Daoy (cell line): ENCODE measurements around the gene CDKN2AIPNL.

- RAMPAGE, long total RNA = no peak
These were observed 5.9 kb upstream of the SOWAHA start for GRCh38 chr5:132807010-132807731.

- RAMPAGE, long total RNA = no peak
These were observed 8.4 kb downstream of the SOWAHA start for GRCh38 chr5:132821053-132822310.

DNA sequence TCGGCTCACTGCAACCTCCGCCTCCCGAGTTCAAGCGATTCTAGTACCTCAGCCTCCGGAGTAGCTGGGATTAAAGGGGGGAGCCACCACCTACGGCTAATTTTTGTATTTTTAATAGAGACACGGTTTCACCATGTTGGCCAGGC, 722 bp upstream of the AFF4 start:
- RAMPAGE, long total RNA = no peak

- RAMPAGE, long total RNA = no peak
These were observed 8.2 kb upstream of the HSPA4 start for GRCh38 chr5:133043670-133044038.

- RAMPAGE, long total RNA = no peak
These were observed 55.0 kb downstream of the HSPA4 start for GRCh38 chr5:133106462-133107523.

DNA sequence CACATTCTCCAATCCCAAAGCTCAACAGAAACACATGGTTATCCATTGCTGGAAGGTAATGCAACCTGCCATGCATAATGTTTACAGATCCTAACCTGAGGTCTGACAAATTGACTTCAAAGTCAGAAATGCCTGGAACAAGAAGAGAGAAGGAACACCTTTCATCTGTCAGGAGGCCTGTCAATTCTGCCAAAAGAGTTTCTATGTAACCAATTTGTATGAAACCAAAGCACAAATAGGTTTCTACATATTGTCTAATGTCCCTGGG, 204.9 kb downstream of the FSTL4 start:
- RAMPAGE, long total RNA = no peak

GRCh38 chr5:133583493-133583860, 28.9 kb downstream of the FSTL4 start:
- RAMPAGE, long total RNA = no peak

DNA sequence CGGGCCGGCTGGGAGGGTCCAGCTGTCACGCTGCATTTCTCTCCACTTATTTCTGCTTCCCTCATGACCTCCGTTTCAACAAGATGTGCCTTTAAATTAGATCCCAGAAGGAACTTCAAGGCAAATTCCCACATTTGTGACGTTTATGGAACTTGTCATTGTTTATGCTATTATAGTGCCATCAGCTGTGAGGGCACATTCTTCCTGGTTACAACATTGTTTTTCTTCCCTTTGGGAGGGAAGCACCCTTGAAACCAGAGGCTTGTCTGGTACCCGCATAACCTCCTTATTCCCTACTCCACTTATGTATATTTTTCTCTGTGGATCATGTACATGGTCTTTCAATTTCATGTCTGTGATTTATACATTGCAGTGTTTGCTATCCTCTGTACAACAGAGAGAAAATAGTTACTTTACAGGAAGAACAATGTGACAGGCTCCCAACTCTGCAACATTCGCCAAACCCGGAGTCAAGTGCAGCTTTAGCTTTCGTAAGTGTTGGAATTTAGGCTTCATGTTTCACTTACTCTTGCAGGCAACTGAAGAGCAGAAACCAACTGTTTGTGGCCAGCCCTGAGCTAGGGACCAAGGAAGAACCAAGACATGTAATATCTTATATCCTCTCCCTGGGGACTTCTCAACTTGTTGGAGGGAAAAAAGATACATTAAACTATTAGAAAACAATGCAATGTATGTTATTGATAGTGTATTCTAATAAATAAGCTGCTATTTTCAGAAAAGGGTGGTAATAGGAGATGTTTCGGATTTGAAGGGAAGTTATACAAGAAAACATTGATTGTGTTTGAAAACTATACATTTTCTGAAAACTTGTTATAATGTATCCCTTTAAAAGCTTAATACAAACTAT, 148.0 kb downstream of the C5orf15 start:
- RAMPAGE, long total RNA = no peak

GRCh38 chr5:134003799-134004325, 913 bp downstream of the VDAC1 start:
- RAMPAGE, long total RNA = no peak

- RAMPAGE, long total RNA = no peak
These were observed 54.2 kb upstream of the VDAC1 start for GRCh38 chr5:134058937-134059481.

DNA sequence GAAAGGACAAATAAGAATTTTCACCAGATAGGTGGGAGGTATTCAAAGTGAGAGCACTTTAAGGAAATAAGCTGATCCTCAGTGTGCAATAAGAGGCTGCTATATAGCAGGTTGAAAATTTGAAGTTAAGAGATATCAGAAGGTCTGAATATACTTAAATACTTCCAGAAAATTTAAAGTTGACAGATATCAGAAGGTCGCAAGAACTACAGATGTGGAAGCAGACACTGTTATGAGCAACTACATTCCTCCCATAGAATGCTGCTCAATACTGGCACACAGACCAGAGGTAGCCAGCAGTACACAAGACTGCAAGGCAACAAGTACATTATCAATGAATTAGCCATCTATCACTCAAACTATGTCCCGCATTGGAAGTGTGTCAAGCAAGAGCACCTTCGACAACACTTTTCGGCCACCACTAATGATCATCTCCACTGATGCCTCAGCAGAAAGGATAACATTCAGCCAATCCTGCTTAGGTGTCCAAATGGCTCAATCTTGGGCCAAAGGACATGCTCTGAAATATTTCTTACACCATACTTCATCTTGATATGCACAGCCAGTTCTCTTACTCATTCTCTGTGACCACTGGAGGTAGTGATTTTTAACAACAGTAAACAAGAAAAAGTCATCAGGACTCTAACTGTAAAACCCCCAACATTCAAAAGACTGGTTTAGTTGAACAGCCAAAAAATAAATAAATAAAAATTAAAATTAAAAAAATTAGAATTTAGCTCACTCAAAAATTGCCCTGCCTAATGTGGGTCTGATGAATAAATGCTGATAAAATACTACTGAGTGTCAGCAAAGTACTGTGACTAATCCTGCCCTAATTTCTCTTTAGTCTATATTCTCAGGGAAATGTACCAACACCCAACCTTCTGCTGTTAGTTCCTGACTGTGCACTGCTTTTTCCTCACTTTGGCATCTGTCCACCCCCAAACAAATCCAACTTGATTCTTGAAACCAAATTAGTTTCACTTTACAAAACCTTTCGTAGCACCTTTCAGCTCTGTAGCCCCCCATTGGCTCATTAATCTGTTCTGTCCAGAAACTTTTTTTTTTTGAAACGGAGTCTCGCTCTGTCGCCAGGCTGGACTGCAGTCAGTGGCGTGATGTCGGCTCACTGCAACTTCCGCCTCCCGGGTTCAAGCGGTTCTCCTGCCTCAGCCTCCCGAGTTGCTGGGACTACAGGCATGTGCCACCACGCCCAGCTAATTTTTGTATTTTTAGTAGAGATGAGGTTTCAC, 24.8 kb downstream of the SKP1 start:
- RAMPAGE, long total RNA = no peak

GRCh38 chr5:134173849-134174104, 3.0 kb downstream of the SKP1 start:
- RAMPAGE, long total RNA = no peak

- RAMPAGE, long total RNA = no peak
These were observed 755 bp downstream of the PPP2CA start for GRCh38 chr5:134224927-134225708.

DNA sequence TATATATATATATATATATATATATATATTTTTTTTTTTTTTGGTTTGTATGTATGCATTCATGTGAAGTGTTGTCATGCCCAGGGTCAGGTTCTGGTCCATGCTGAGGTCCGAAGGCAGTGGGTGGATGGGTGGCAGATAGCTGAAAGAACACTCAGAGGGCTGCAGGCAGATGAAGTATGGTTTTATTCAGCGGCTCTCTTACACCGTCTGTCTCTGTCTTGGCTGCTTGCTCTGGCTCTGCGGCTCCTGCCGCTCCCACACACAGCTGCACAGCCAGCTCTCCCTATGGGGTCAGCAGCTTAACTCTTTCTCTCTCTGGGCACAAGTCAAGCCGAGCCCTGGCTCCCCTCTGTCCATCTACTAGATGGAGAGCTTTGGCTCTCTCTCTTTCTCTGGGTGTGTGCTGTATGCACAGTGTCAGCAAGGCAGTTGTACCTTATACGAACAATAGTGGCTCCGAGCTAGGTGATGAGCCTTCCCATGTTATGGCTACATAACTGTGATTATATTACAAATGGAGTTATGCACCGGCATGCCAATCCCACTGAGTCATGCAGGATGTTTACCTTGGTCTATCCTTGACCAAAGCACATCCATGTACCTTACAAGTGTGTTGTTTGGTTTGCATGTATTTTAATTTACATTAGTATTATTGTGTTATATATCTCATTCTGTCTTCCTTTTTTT, 19.2 kb upstream of the PPP2CA start:
- RAMPAGE, long total RNA = no peak

DNA sequence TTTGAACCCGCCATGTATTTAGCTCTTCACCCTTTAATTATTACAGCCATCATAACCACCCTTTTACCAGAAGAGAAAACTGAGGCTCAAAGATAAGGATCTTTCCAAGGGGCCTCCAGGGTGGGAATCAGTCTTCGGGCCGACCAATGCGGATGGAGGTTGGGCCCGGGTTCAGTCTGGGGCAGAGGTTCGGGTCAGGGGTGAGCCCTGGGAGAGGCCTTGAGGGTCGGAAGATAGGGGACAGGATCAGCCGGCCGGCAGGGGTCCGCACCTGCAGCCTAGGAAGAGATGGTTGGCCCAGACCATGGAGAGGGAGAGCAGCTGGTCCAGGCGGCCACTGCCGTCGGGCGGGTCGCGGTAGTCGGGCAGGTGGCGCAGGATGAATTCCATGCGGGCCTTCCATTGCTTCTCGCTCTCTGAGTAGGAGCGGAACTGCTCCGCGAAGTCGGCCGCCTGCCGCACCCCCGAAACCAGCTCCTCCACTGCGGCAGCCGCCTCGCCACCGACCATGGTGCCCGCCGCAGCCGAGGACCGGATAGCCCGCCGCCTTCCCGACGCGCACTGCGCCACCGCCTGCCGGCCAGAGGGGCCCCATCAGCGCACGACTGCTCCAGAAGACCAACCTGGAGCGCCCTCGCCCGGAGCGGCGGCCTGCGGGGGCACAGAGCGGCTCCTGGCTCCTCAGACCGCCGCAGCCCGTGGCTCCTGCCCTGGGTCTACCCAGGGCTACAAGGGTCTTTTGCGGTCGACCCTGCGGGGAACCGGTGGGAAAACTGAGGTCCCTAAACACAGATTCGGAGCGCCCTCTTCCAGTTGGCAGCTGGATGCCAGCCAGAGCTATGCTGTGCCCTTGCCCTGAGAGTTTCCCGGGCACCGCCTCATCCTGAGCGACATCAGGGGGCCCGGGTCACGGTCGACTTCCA, at the start of gene CDKN2AIPNL:
TSS of gene CDKN2AIPNL (minus strand) at position 537 of the 923 bp plus-strand sequence.
- RAMPAGE, long total RNA = start-site peak on the minus strand centred at position 529 of the sequence, 18 bp wide, 312 and 66 reads in 2 replicates

- RAMPAGE, long total RNA = no peak
These were observed 47.5 kb upstream of the CDKN2AIPNL start for GRCh38 chr5:134459208-134459617.

DNA sequence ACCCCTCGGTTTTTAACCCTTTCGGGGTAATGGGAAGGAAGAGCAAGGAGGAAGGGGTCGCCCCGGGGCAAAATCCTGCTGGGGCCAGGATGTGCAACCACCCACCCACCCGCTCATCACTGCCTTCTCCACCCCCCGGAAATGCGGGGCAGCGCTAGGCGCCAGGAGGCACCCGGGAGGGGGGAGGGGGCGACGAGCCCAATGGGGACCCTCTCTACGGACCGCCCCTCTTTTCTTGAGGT, 1.0 kb upstream of the JADE2 start:
- RAMPAGE, long total RNA = no peak

DNA sequence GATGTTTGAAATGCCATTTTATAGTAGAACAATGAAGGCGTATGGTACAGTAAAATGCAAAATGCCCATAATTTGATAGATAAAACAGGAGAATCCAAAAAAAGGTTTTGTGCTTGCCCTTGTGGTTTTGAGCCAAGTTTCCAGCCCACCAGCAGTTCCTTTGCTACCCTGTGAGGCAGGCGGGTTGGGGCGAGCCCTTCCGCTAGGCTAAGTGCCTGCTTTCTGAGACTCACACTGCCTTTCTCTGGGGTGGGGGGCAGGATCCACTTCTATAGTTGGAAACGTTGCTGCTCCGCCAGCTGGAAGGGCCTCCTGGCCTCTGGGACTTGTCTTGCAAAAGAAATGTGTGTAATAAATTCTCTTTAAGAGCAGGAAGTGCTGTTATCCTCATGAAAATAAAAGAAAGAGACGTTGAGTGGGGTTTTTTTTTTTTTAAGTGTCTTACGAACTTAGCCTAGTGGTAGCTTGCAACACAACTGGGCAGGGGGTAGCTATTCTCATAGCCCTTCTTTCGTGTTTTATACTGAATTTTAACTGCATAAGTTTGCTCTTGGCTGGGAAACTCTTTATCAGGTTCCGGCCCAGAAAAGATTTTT, 19.6 kb downstream of the JADE2 start:
- RAMPAGE, long total RNA = no peak

- RAMPAGE, long total RNA = no peak
These were observed 22.5 kb downstream of the JADE2 start for GRCh38 chr5:134547635-134548685.

- RAMPAGE, long total RNA = no peak
These were observed 40.7 kb downstream of the JADE2 start for GRCh38 chr5:134566130-134566618.